Mammary microvascular endothelial cell (primary cell): Measurements from ENCODE around the gene SRP9.

DNA sequence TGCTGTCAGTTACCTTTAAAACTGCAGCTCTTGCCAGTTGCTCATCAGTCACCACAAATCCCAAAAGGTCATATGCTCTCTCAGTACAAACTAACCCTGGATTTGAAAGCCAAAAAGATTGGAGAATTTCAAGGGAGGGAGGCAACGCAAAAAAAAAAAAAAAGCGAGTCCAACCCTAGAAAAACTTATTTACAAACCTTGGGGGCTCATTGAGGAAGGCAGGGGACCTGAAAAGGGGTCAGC lies 47.1 kb upstream of the DNAH14 start:
- RAMPAGE, long total RNA: no peak

DNA sequence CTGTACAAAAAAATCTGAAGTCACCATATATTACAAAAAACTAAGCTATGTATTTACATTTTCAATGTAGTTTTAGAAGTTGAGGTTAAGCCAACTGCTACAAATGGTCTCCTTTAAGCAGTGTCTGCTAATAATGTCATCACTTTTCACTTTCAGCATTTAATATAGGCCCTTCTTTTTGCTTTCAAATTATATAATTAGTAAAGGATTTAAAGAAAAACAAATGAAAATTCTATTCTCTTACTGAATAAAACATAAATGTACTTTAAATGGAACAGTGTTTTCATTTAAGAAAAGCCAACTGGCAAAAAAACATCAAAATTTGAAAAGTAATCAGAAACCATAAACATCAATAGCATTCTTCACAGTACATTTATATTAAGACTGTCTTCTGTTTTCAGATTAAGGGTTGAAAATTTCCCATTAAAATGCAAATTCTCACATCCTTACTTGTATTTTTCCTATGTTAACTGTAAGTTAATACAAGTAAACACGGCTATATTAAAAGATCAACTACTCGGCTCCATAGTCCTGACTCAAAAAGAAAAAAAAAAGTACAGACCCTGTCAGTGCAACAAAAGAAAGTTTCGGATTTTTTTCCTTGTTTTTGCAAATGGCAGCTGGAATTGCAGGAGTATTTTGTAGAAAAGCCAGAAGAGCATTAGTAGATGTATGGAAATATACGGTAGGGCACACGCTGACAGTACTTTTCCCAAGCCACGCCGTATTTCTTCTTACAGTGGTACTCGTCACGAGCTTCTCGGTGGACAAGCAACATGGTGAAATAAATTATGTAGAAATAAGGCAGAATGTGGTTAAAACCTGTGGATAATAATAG lies 25.0 kb downstream of the LBR start:
- RAMPAGE, long total RNA: no peak

GRCh38 chr1:225444850-225445332 lies 17.1 kb upstream of the LBR start:
- RAMPAGE, long total RNA: no peak

- RAMPAGE, long total RNA: no peak
Measured at GRCh38 chr1:225514429-225514868, 86.6 kb upstream of the LBR start.

DNA sequence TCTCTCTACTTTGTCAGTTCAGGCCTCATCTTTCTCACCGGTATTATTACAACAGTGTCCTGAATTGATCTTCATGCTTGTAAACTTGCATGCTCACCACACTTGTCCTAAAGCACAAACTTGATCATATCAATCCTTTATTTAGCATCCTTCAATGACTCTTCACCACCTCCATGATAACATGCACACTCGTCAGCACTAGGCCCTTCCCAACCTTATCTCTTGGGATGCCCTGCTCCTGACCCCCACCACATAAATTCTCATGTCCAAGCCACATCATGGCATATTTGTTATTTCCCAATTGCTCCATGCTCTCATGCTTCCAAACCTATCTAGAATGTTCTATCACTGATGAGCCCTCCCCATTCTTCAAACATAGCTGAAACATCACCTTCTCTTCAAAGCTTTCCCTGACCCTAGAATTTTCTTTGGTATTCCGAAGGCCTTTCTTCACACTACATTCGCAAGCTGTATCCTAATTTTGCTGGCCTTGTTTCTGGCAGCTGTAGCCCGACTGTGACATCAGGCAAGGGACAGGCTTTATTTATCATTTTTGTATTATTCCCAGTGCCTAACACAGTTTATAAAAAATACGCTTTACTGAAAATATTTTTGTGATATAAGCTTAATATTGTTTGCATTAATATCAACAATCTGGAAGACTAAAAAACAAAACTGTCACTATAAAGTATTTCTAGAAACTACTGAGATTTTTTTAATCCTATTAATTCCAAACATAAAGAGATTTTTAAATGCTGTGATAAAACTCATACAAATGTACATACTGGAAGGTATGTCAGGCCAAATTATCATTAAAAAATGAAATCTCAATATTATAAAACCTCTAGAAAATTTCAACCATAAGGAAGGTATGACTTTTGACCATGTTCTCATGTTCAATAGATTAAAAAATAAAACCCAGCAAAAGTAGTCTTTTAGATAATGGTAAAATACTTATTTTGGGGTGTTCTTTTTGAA lies 102.8 kb downstream of the ENAH start:
- RAMPAGE, long total RNA: no peak

GRCh38 chr1:225554829-225555238 lies 98.1 kb downstream of the ENAH start:
- RAMPAGE, long total RNA: no peak

DNA sequence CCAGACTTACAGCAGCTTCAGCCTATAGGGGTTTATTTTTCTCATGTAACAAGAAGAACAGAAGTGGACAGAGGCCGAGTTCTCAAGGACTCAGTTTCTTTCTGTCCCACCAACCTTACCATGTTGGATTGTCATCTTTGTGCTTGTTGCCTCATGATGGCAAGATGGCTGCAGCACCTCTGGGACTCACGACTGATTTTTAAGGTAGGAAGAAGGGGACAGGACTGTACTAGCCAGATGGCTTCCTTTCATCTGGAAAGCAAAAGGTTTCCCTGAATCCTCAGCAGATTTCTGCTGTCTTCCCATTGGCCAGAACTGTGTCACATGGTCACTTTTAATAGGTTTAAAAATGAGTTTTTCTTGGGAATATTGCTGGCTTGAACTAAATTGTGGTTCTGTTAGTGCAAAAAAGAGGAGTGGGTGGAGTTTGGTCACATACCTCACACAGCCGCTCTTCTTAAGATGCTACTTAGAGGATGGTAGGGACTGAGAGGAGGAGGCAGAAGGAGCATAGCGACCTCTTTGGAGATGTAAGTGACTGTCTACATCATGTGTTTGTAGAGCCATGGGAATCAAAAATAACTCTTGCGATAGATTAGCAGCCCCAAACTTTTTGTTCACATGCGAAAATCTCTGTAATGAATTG lies 48.1 kb upstream of the ENAH start:
- RAMPAGE, long total RNA: no peak

GRCh38 chr1:225766902-225767135 lies 10.8 kb upstream of the SRP9 start:
- RAMPAGE, long total RNA: no peak

GRCh38 chr1:225776643-225777973 lies at the start of gene SRP9:
Gene SRP9 (plus strand): TSS chr1:225777826.
- RAMPAGE, long total RNA: start-site peak on the plus strand at chr1:225777836-225777870, 3,377 and 2,172 reads in 2 replicates

GRCh38 chr1:225789081-225789979 lies 11.7 kb downstream of the SRP9 start:
- RAMPAGE, long total RNA: no peak

DNA sequence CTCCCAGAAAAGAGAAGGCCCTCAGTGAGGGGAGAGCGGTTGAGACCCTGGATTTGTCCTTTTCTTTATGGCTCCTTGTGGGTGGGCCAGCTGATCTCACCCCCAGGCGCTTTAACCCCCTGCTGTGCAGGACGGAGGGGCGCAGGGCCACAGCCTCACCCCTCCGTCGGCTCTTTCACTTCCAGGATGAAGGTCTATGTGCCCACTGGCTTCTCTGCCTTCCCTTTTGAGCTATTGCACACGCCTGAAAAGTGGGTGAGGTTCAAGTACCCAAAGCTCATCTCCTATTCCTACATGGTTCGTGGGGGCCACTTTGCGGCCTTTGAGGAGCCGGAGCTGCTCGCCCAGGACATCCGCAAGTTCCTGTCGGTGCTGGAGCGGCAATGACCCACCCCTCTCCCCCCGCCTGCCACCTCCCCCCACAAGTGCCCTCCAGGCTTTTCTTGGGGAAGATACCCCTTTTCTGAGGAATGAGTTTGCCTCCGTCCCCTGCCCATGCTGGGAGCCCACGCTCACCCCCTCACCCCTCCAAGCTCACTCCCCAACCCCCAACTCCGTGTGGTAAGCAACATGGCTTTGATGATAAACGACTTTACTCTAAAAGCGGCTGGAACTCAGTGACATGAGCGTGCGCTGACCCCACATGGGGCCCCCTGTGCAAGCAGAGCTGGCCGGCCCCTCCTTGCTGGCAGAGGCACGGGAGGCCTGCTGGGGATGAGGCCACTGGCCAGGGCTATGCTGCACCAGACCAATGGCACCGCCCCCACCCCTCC lies 35.2 kb downstream of the EPHX1 start:
- RAMPAGE, long total RNA: no peak

DNA sequence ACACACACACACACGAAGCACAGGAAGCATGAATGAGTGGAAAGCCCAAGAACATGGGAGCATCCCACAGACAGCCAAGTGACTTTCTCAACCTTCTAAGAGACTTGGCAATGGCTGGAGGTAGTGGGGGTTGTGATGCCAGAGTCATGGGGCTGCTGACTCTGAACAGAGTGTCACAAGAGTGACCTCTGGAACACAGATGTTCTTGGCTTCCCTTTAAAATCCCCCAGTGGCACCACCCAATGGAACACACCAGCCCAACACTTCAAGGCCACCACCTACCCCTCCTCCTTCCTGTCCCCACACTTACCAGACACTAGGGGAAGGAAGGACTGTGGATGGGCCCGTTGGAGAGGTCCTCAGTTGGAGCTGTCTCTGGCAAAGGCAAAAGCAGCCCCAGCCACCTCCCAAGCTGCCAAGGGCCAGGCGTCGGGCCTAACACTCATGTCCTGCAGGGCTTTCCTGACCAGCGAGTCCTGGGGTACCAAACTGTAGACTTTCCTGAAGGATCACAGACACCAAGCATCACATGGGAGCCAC lies 3.2 kb downstream of the TMEM63A start:
- RAMPAGE, long total RNA: no peak

- RAMPAGE, long total RNA: no peak
Measured at GRCh38 chr1:225899192-225899926, 10.4 kb upstream of the LEFTY1 start.

- RAMPAGE, long total RNA: no peak
Measured at GRCh38 chr1:226000743-226001164, 1.6 kb upstream of the SDE2 start.

DNA sequence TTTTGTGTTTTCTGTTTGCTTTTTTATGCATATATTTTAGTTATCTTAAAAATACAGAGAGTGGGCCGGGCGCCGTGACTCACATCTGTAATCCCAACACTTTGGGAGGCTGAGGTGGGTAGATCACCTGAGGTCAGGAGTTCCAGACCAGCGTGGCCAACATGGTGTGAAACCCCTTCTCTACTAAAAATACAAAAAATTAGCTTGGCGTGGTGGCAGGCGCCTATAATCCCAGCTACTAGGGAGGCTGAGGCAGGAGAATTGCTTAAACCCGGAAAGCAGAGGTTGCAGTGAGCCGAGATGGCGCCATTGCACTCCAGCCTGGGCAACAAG lies 4.8 kb downstream of the H3-3A start:
- RAMPAGE, long total RNA: no peak

DNA sequence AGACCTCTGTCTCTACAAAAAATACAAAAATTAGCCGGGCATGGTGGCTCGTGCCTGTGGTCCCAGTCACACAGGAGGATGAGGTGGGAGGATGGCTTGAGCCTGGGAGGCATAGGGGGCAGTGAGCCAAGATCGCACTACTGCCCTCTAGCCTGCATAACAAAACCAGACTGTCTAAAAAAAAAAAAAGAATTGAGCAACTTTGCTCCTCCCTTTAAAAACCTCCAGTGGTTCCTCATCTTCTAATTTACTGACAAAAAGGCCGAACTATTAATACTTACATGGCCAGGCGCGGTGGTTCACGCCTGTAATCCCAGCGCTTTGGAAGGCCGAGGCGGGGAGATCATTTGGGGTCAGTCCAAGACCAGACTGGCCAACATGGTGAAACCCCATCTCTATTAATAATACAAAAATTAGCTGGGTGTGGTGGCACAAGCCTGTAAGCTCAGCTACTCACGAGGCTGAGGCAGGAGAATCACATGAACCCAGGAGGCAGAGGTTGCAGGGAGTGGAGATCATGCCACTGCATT lies 4.4 kb downstream of the ACBD3 start:
- RAMPAGE, long total RNA: no peak

GRCh38 chr1:226526676-226527201 lies 21.8 kb upstream of the STUM start:
- RAMPAGE, long total RNA: no peak

- RAMPAGE, long total RNA: no peak
Measured at GRCh38 chr1:226649675-226650832, 89.0 kb downstream of the ITPKB start.

DNA sequence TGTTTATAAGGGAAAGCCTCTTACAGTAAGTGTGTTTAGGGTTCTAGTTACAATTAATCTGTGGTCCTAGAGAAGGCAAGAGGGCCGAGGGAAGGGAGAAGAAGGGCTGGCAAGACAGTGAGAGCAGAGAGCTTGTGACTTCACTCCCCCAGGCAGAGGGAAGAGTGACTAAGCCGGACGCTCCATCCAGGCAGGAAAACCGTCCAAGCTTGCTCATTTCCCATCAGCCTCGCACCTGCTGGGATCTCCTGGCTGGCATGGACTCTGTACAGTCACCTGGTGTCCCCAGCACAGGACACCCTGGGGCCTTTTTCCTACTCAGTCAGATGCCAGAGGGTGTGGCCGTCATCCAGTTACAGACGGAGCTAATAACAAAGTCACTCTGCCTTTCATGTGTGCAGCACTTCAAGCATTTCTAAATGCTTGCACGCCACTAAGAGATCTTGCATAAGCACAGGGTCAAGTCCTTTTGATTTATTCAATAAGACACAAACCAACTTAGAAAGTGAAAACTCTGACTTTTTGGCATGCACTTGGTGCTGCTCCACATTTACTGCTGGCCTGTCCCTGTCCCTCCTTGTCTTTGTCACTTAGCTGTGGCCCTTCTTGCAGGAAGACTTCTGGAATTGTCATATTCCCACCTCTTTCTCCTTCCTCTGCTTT lies 55.3 kb upstream of the PSEN2 start:
- RAMPAGE, long total RNA: no peak

GRCh38 chr1:226948121-226948835 lies 8.2 kb downstream of the COQ8A start:
- RAMPAGE, long total RNA: no peak